Fibroblast of villous mesenchyme (primary cell): ENCODE measurements around a stretch of chr4.

- CAGE, long polyA plus RNA, result no peak
Measured at GRCh38 chr4:73608616-73609071, 11.6 kb downstream of the RASSF6 start.

- CAGE, long polyA plus RNA, result no peak
Measured at GRCh38 chr4:73669689-73670187, 49.5 kb upstream of the RASSF6 start.

- CAGE, long polyA plus RNA, result no peak
Measured at GRCh38 chr4:74100703-74101120, 1.7 kb upstream of the CXCL2 start.

DNA sequence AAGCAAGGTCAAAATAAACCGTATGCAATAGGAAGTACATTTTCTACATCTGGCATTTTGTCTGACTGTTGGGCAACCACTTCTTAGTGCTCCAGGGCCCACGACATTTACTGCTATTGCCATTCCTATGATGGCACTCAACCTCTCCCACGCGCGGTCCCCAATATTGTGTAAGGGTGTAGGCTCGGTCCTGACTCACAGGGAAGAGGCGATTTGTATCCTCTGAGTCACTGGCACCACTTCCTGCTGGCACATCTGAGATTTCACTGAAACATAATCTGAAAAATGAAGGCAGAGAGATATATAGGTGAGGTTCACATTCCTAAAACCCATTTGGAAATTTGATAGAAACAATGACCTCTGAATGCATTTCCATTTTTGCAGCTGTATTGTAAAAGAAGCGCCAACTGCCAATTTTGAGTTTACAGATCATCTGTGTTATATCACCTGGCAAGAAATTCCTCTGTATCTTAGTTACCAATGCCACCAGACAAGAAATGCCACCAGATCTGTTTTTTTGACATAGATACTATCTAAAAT, 9.7 kb downstream of the EREG start:
- CAGE, long polyA plus RNA, result no peak

GRCh38 chr4:74394673-74395074, 29.7 kb downstream of the EREG start:
- CAGE, long polyA plus RNA, result no peak

- CAGE, long polyA plus RNA, result no peak
Measured at GRCh38 chr4:74472492-74472918, 27.6 kb downstream of the AREG start.

DNA sequence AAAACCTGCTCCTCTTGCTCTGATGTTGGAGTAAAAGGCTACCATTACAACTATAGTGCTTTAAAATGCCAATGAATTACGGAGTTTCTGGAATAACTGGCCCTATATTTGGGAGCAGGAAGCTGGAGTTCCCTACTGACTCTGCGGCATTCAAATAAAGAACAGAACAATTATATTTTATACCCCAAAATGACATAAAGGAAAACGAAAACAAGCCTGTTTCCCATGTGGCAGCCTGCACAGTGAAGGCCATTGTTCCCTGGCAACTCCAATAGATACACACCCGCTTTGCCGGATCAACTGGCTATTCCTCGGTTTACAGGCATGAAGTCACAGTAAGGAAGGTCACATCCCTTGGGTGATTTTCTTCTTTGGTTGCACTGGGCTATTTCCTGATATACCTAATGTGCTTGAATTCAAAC, 84.6 kb downstream of the AREG start:
- CAGE, long polyA plus RNA, result no peak

DNA sequence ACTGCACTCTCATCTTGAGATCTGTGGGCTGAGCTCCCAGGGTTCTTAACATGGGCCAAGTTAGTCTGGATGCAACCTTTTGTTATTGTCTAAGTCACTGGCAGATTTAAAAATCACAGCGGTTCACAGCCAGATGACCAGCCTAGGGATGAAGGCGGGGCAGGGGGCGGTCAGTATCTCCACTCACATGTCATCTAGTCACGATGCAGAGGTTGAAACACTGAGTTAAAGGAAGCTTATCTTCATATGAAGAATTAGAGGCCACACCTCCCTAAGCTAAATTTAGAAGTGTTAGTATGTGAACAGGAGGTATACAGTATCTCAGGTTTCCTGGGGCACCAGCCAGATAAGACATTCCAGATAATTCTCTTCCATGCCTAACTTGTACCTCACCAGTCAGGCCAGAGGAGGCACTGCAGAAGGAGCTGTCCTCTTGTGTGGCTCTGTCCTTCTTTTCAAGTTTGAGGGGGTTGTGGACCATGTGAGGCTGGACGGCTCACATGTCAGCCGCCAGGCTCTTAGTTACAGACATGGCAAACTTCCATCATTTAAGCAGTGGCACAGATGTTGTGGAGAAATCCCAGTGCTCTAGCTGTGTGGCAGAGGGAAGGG, 37.1 kb downstream of the PARM1 start:
- CAGE, long polyA plus RNA, result no peak

DNA sequence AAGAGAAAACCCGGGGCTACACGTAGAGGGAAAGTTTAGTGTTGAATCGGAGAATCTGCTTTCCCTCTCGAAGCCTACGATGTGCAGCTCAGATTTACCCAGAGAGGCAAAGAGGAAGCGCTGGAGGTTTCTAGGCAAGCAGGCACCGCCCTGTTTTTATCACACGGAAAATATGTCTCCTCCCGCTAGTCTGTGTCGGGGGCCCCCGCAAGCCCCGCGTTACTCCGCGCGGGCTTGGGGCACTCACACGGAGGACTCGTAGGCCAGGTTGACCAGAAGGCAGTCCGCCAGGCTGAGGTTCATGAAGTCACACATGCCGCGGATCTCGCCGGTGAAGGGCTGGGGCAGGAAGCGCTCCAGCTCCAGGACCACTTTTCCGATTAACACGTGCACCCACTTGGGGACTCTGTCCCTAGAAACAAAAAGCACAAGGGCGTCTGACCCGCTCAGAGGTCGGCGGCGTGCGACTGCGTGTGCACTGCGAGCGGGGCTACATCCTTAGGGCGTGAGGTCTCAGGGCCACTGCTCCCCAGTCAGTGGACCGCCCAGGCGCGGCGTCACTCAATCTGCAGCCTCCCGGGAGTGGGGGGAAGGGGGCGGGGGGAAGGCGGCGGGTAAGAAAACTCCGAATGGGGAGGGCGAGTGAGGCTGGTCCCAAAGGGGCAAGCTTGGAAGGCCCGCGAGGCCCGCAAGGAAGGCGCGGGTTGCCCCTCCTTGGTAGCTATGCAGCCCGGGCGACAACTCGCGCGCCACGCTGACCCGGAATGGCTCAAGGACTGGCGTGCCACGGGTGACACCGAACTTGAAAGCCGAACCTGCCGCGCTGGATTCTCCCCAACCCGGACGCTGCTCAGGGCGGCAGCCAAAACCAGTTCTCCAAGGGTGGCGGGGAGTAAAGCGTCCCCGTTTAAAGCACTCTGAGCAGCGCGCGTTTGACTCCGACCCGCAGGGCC, 783 bp downstream of the NAAA start:
- CAGE, long polyA plus RNA, result no peak

DNA sequence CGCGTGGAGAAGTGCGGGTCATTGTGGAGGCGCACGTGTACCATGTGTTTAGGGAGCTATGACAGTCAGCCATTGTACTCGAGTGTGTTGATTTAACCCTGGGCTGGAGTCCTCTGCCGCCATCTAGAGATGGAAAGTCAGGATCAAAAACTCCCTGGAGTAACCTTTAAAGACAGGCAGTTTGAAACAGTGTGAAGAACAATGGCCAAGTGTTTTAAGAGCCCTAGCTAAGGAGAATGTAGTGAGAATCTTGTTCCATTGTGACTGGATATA, 12.7 kb downstream of the ART3 start:
- CAGE, long polyA plus RNA, result no peak

DNA sequence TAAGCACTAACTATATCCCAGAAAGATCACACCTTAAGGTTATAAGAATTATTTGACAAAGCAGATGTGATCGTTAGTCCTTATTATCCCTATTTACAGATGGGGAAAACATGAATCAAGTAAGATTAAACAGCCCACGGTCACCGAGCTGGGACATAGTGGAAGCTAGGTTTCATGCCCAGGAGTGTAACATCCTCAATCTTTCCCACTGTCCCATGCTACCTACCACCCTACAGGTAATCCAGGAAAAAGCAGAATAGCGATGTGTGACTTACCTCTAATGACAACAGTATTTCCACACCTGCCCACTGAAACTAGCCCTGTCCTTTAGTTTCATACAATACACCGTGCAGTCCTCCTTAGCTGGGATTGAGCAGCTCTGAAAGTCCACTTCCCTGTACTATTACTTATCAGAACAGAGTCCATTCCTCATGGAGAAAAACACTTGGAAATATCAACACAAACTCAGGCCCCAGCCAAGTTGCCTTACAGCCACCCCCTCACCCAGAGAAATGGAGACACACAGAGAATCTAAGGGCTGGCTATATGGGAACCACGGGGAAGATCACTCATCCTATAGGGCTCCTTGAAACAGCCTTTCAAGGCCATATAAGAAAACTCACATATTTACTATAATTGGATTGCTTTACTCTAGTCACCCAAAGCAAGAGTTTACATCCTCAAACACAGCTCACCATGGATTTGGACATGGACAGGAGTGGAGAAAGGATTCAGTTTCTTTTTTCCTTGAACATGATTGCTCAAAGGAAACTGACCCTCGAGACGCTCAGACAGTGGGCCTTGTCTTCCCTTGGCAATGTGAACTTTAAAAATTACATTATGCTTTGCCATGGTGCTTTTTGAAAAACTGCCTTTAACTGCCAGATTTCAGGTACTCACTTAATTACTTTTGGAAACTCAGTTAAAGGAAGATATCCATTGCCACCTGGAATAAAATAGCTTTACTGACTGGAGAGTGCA, 1.8 kb downstream of the SCARB2 start:
- CAGE, long polyA plus RNA, result no peak

DNA sequence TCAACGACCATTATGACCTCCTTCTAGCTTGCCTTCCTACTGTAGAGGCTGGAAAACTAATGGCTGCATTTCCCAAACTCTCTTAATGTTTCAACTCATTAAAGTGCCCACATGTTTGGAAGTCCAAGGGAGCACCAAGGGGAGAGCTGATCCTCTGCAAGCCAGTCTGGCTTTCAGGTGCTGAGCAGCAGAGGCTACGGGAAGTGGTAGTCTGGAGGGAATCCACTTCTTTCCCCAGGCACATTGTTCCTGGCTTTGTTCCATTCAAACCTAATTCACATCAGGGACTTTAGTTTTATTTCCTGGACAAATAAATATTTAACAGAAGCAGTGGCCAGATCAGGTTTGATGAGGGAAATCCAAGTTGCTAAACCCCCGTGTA, 13.9 kb upstream of the STBD1 start:
- CAGE, long polyA plus RNA, result no peak

DNA sequence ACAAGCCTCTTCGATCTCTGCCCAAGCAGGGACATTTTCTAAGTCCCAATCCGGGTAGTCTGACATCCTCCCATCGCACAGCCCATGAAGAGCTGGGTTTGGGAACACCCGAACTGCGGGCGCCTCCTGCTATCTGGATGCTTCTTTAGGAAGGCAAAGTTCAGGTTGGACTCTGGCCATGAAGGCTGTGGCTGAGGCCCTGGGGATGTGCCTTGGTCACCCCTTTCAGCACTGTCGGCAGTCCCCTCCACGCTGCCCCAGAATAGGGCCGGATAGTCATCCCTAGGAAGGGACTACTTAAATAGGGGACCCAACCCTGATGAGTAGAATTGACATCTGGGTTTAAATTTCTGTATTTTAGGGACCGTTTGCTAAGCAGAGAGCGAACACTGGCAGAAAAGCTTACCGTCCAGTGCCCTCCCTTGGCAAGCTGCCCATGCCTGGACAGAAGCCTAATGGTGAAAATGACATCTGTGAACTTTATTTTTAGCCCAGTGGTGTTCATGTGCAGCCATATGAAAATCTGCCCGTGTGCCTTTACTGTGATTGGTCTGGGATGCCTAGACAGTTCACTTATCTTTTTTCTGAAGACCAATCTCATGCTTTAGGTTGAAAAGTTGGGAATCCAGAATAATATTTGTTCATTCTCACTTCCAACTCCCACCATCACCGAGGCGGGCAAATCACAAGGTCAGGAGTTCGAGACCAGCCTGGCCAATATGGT, 995 bp downstream of the STBD1 start:
- CAGE, long polyA plus RNA, result no peak

GRCh38 chr4:76486816-76487258, 51.8 kb downstream of the SHROOM3 start:
- CAGE, long polyA plus RNA, result no peak

- CAGE, long polyA plus RNA, result no peak
Measured at GRCh38 chr4:76571236-76571467, 136.1 kb downstream of the SHROOM3 start.

- CAGE, long polyA plus RNA, result no peak
Measured at GRCh38 chr4:76691614-76692514, 206.1 kb downstream of the SOWAHB start.

DNA sequence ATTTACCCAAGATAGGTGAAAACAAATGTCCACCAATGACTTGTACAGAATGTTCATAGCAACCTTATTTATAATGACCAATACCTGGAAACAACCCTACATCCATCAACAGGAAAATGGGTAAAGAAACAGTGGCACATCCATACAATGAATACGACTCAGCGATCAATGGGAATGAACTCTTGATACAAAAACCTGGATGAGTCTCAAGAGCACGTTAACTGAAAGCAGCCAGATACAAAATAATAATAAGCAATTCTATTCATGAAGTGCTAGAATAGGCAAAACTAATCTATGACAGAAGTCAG, 205.5 kb downstream of the SOWAHB start:
- CAGE, long polyA plus RNA, result no peak

- CAGE, long polyA plus RNA, result no peak
Measured at GRCh38 chr4:76753666-76754877, 143.9 kb downstream of the SOWAHB start.

- CAGE, long polyA plus RNA, result no peak
Measured at GRCh38 chr4:76896325-76897128, 1.4 kb downstream of the SOWAHB start.

DNA sequence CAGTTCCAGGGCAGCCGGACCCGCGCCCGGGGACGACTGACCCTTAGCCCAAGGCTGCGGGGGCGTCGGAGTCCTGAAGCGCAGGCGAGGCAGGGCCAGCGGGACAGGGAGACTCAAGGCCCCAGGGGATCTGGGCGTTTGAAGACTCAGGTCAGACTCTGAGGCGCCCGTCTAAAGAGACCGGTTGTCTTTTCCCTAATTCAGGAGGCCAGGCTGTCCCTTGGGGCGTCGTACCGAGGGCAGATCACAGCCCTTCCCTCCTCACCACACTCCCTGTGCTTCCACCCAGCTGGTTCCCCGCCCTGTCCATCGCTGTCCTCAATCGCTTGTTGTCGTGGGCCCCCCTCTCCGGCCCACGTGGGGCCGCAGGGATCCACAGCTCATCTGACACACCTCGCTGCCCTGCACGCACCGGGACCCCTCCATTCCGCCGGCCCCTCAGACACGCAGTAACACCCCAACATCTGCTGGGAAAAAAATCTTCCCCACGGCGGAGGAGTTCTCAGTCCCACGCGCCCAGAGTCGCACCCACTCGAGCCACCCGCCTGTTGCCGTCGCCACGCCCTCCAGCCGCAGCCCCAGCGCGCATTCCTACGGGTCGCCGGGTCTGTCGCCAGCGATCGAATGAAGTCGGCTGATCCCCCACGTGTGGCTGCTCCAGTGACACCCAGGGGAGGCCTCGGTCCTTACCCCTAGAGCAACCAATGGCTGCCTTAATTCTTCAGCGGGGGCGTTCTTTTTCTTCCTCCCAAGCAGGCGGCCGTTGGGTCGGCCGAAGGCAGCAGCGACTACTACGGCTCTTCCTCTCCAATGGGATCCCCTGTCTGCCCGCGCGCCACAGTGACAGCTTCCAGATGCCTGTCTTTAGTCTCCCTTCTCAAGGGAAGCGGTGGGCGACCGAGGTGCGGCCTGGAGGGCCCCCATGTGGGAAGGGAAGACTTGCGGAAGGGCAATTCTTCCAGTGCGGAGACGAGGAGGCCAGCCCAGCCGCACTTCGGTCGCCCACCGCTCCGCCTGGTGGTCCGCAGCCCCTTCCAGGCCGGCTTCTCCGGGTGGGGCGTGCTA, 947 bp upstream of the SEPTIN11 start:
- CAGE, long polyA plus RNA, result no peak